Mesenchymal stem cell of adipose (primary cell): ENCODE results near the genes LPO, HSF5 and YPEL2.

- CAGE, long polyA plus RNA, result no peak
These were observed 1.1 kb upstream of the MRPS23 start for GRCh38 chr17:57851014-57851335.

DNA sequence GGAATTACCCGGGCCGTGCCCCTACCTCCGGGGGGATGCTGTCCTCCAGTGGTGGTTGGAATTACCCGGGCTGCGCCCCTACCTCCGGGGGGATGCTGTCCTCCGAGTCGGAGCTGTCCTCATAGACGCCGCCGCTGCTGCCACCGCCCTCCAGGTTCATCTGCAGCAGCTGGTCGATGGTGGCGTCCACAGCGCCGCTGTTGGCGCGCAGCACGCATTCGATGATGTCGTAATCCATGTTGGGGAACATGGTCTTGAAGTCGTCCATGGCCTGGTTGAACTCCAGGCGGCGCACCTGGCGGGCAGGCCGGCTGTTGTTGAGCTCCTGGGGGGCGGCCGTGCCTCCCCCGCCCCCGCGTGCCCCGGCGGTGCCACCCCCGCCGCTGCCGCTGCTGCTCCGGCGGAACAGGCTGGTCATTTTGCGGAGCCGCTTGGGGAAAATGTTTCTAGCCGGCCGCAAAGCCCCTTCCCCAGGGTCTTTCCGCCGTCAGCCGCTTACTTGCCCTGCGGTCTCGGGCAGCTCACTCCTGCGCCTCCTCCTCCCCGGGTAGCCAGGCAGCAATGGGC, 35.4 kb upstream of the MRPS23 start:
- CAGE, long polyA plus RNA, result no peak

DNA sequence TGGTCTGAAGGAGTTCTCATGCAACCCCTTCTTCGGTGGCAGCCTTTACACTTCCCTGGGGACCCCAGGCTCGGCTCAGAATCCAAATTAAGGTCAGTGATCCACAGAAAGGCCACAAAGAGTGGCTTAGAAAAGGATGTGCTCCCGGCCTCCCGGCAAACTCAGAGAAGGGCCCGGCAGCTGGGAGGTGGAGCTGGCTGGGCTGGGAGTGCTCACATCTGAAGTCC, 13.3 kb downstream of the CUEDC1 start:
- CAGE, long polyA plus RNA, result no peak

- CAGE, long polyA plus RNA, result no peak
These were observed 6.7 kb downstream of the CUEDC1 start for GRCh38 chr17:57948223-57949240.

DNA sequence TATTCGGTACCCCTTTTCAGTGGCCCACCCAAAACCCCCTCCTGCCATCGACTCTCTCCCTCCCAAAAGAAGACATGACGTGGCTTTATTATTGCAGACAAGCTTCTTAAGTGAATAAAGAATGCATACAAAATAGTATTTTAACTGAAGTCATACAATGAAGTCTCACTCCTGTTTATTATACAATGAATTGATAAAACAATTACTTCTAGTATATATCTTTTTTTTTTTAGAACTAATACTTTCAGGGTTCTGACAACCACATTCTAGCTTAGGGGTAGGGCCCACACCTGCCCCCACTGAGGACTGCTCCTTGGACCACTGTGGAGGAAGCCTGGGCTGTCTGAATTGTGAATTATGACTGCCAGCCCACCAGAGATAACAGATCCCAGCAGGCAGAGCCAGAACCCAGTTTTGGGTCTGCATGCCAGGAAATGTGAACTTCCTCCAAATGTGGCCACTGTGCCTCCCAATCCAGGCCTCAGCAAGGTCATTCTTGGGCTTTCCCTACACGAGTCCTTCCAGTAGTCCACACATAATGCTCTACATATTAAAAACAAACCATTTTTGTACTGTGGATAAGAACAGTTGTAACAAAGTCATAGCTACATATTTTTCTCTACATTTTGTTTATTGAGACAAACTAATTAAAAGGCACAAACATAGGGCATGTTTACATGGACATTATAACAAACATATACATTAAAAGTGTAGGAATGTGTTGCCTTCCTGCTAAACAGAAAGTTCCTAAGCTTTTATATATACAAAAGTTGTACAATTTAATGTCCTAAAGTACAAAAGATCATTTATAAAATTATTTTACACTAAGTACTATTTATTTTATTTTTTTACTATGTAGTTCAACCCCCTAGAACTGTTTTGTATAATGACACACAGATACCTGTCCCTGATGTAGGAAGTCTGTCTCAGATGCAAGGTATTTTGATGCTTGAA, 15.8 kb downstream of the VEZF1 start:
- CAGE, long polyA plus RNA, result no peak

DNA sequence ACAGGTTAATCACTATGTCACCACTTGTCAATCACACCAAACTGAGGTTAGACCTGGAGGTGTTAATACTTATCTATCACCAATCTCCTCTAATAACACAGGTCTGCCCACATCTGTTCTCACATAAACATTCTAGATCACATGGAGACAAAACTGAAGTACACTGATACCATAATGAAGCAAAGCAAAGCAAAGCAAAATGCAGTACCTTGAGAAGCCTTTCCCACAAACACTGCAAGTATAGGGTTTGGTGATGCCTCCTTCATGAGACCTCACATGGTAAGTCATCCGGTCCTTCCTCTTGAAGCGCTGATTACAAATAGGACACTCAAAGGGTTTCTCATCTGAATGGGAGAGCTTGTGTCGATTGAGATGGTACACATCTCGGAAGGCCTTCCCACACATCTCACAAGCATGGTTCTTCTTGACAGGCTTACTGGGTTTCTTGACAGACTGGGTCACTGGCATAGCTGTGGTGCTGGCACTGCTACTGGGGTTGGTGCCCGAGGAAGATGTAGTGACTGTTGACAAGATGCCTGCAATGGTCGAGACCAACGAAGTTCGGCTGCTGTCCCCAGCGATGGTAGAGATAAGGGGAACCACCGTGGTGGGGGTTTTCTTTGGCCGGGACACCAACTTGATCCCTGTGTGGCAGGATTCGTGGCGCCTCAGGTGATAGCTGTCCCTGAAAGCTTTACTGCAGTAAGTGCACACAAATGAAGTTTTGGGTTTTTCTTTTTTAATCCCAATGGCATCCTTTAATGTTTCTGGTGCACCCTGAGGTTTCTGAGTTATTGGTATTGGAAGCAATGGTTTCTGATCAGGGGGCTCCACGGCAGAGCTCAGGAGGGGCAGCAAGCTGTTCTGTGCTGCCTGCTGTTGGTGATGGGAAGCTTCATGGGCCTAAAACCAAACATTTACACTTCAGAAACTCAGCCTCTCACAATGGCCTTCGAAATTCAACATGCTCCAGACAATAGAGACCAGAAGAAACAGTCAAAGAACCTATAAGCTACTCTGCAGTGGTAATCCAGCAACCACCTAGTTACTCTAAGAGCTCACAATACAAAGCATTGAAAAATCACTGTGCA, 5.2 kb downstream of the VEZF1 start:
- CAGE, long polyA plus RNA, result no peak

- CAGE, long polyA plus RNA, result no peak
These were observed 9.5 kb downstream of the DYNLL2 start for GRCh38 chr17:58092402-58093418.

DNA sequence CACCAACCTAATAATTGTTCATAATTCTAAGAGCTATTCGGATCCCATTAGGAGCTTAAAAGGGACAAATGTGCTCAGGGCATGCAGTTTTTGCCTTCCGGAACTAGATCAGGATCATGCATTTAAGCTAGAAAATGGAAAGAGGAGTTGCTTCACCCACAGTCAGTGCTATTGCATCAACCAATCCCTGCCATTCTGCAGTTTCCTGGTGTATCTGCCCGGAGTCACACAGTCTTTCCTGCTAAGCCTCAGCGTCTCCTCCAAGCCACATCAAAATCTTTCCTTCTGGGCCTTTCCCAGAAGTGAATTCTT, at the start of gene LPO:
Gene LPO (plus strand): TSS at position 234 of the 312 bp plus-strand sequence.
- CAGE, long polyA plus RNA, result no peak

GRCh38 chr17:58249302-58250113, 11.1 kb downstream of the LPO start:
- CAGE, long polyA plus RNA, result no peak

DNA sequence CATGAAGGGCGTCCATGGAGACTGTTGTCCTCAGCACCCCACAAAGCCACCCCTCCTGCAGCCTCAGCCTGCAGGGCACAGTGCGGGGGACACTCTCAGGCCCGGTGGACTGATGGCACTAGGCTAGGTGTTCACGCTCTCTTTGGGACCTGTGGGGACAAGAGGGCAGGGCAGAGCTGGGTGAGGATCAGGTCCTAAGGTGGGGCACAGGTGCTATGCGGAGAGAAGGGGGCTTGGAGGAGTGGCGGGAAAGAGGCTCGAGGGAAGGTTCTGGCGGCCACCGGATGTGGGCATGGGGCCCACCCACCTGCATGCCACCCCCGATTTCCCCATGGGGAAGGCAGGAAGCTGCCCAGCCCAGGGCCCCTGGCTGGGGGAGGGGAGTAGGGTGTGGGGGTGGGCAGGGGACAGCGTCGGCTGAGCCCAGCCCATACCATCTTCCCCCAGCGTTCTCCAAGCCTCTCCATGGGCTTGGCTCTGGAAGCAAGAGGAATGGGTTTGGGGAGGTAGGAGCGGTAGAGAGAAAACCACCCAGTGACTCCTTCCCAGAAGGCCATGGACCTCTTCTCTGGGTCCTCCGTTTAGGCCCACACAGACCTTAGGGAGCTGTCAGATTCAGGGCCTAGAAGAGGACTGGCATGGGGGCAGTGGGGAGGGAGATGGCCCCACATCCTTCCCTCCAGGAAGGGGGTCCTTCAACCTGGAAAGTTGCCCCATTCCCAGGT, 4.6 kb upstream of the TSPOAP1 start:
- CAGE, long polyA plus RNA, result no peak

DNA sequence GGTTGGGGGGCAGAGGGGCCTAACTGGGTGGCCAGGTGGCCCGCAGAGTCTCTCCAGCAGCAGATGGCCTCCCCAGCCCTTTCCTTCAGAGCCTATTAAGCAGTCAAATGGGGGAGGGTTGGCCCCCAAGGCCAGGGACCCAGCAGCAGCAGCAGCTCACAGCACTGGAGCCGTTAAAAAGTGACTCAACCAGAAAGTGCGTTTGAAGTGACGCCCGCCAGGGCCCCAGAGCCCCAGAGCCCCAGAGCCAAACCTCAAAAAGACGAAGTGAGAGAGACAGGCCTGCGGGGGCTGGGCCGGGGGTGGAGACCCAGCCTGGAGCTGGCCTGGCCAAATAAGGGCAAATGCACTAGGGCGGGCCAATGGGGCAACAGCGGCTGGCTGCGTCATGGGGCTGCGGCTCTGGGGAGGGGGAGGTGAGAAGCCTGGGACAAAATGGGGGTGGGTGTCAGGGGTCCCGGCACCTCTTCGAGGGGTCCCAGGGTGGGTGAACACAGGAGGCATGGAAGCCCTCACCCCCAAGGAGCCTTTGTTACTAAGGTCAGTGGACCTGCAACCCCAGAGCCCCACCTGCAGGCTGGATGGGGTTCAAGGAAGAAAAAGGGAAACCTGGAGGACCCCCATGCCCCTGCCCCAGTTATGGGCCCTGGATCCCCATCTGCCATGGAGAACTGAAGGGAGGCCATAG, 9.5 kb upstream of the TSPOAP1 start:
- CAGE, long polyA plus RNA, result no peak

- CAGE, long polyA plus RNA, result no peak
These were observed 25.2 kb upstream of the SUPT4H1 start for GRCh38 chr17:58376941-58377829.

GRCh38 chr17:58488166-58488629, at the start of gene HSF5:
Gene HSF5 (minus strand): TSS chr17:58488408.
- CAGE, long polyA plus RNA, result no peak

DNA sequence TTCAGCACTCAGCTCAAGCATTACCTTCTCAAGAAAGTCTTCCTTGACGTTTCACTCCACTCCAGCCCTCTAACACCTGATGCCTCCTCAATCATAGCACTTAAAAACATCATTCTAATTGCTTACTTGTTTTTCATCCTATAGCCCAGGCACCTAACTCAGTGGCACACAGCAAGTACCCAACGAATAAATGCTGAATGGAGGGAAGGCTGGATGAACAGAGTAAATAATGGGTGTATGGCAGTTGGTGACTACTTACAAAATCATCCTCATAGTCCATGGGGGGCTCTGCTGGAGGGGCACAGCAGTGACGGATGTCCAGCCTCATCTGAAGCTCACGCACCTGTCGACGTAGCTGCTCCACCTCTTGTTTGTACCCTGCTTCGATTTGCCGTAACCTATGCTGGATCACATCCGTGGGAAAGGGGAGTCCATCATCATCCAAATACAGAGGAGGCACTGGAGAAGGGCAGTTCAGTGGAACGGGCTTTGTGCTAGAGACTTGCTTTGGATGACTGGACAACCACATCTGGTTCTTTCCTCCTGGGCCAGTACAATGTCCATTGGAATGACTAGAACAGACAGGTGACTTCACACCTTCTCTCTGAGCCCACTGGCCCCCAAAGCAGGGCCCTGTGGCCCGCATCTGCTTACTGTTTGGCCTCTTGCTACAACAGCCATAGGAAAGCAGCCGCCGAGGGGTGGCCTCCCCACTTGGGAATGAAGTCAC, 6.6 kb upstream of the HSF5 start:
- CAGE, long polyA plus RNA, result no peak

- CAGE, long polyA plus RNA, result no peak
These were observed 3.3 kb upstream of the MTMR4 start for GRCh38 chr17:58517449-58518476.

DNA sequence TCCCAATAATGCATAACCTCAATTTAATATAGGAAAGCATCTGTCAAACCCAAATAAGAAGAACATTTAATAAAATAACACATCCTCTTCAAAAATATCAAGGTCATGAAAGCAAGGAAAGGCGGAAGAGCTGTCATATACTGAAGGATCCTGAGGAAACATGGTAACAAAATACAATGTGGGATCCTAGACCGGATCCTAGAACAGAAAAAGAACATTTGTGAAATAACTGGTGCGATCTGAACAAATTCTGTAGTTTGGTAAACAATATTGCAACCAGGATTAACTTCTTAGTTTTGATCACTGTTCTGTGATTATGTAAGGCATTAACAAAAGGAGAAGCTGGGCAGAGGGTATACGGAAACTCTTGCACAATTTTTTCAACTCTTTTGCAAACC, 109.8 kb downstream of the TRIM37 start:
- CAGE, long polyA plus RNA, result no peak

- CAGE, long polyA plus RNA, result no peak
These were observed 10.4 kb downstream of the PRR11 start for GRCh38 chr17:59165859-59166477.

- CAGE, long polyA plus RNA, result no peak
These were observed at the start of gene YPEL2 for GRCh38 chr17:59331234-59332108. Gene YPEL2 (plus strand): TSS chr17:59331655.

DNA sequence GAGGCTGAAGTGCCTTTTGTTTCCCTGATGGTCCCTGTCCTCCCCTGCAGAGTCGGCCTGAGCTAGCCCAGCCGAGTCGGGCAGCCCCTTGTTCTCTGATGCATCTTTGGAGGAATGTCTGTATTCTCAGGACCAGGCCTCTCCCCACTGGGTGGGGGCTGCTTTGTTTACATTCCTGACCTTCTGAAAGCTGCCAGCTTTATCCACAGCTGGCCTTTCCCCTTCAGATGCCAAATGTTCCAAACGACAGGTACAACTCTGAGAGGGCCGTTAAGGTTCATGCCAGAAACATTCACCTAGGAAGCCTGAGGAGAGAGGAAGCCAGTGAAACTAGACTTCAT, 35.0 kb downstream of the YPEL2 start:
- CAGE, long polyA plus RNA, result no peak

DNA sequence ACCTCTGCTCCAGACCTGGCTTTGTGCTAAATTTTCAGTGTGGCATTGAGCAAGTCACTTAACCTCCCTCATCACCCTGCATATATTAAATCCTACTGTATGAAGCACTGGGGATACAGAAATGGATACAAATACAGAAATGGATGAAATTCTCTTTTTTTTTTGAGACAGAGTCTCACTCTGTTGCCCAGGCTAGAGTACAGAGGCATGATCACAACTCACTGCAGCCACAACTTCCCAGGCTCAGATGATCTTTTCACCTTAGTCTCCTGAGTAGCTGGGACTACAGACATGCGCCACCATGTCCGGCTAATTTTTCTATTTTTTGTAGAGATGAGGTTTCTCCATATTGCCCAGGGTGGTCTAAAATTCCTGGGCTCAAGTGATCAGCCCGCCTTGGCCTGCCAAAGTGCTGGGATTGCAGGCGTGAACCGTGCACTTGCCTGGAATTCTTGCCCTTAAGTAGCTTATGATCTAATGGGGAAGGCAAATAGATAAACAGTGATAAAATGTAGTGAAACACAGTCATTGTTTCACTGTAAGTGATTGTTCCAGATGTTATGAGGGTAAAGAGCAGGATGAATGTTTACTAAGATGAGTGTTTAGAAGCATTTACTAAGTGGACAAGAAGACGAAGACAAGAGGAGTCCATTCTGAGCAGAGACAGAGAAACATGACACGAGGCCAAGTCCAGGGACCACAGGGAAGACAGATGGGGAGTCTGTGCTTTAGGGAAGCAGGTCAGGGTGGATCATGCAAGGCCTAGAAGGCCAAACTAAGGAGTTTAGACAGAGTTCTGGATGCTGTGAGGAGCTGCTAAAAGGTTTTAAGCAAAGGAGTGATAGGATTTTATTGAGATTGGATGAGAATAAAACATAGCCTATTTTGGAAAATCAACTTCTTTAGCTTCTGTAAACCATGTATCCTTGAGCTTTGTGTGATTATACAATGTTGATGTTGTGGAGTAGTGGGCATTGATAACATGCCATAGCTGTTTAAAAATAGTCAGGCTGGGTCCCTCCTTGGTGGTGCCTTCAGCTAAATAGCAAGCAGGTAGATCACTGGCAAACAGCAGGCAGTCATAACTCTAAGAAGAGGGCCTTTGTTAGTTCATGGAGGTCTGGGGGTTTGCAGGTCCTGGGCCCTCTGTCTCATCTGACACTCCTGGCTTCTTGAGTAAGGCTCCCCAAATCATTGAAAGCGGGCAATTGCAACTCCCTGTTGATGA, 36.9 kb downstream of the YPEL2 start:
- CAGE, long polyA plus RNA, result no peak